ENCODE measurements around a stretch of chr18.

DNA sequence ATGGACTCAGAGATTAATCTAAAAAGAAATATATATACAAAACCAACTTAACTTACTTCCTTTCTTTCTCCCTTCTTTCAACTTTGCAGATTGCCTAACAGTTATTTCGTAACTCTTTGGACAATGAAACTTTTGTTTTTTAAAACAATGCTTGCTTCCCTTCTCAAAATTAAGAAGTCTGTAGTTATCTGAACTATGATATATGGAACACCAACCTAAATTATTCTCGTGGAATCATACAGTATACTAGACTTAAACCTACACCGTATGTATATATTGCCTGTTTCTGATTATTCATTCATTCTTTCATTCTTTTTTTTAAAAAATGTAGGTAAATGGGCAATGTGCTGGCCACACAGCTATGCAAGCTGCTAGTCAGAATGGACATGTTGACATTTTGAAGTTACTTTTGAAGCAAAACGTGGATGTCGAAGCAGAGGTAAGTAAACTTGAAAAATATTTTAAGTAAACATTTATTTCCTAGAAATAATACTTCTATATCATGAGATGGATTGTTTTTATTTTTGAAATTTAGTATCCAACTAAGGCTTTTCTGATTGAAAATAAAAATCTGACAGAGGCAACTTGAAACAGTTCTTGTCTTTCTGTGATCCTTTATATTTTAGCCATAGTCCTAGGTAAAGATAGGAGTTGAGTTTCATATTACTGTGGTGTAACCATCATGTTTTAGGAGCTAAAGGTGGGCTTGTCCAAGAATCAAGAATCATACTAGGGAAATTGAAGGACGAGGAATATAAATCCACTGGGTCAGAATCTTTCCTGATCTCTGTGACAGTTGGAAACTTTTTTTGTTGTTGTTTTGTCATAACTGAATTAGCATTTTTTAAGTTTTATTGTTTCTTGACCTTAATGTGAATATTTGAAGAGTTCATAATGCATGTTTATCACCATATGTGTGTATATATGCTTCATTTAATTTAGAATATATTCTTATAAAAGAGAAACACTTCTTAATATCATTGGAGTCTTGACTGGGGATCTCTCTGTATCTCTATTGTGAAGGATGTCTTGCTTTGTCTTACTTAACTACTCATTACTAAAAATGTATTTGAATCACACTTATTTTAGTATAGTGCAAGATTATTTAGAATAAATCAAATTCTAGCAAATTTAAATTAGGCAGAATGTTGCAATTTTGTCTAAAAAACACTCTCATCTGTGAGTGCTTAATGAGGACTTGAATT, 63.4 kb downstream of the MIB1 start:
- RRBS = no CpG with 5 or more reads among the region's 6 CpGs

- RRBS = no CpG with 5 or more reads among the region's 3 CpGs
These were observed 128.9 kb upstream of the GATA6 start for GRCh38 chr18:22040567-22040766.

- RRBS = no CpG with 5 or more reads among the region's 13 CpGs
These were observed 81.5 kb upstream of the GATA6 start for GRCh38 chr18:22087588-22088574.

- RRBS = 2% methylated on average over 21 of the region's 64 CpGs
These were observed 1.7 kb downstream of the GATA6 start for GRCh38 chr18:22170984-22171605.

- RRBS = no CpG with 5 or more reads among the region's 1 CpG
These were observed 9.8 kb downstream of the GATA6 start for GRCh38 chr18:22178915-22179762.

GRCh38 chr18:22191221-22191596, 21.8 kb downstream of the GATA6 start:
- RRBS = no CpG with 5 or more reads among the region's 5 CpGs

GRCh38 chr18:22223217-22224106, 54.1 kb downstream of the GATA6 start:
- RRBS = 2% methylated on average over 4 of the region's 15 CpGs

GRCh38 chr18:22314372-22314786, 103.3 kb downstream of the CTAGE1 start:
- RRBS = no CpG with 5 or more reads among the region's 3 CpGs

GRCh38 chr18:22559779-22560462, 142.2 kb upstream of the CTAGE1 start:
- RRBS = 2% methylated on average over 12 of the region's 44 CpGs

GRCh38 chr18:22609431-22610188, 191.9 kb upstream of the CTAGE1 start:
- RRBS = no CpG with 5 or more reads among the region's 9 CpGs

GRCh38 chr18:23231153-23232151, 96.2 kb downstream of the CABLES1 start:
- RRBS = 32% methylated on average over 2 of the region's 22 CpGs

- RRBS = no CpG with 5 or more reads among the region's 5 CpGs
These were observed 99.3 kb downstream of the CABLES1 start for GRCh38 chr18:23234479-23234992.

GRCh38 chr18:23260195-23261043, 125.1 kb downstream of the CABLES1 start:
- RRBS = no CpG with 5 or more reads among the region's 15 CpGs

DNA sequence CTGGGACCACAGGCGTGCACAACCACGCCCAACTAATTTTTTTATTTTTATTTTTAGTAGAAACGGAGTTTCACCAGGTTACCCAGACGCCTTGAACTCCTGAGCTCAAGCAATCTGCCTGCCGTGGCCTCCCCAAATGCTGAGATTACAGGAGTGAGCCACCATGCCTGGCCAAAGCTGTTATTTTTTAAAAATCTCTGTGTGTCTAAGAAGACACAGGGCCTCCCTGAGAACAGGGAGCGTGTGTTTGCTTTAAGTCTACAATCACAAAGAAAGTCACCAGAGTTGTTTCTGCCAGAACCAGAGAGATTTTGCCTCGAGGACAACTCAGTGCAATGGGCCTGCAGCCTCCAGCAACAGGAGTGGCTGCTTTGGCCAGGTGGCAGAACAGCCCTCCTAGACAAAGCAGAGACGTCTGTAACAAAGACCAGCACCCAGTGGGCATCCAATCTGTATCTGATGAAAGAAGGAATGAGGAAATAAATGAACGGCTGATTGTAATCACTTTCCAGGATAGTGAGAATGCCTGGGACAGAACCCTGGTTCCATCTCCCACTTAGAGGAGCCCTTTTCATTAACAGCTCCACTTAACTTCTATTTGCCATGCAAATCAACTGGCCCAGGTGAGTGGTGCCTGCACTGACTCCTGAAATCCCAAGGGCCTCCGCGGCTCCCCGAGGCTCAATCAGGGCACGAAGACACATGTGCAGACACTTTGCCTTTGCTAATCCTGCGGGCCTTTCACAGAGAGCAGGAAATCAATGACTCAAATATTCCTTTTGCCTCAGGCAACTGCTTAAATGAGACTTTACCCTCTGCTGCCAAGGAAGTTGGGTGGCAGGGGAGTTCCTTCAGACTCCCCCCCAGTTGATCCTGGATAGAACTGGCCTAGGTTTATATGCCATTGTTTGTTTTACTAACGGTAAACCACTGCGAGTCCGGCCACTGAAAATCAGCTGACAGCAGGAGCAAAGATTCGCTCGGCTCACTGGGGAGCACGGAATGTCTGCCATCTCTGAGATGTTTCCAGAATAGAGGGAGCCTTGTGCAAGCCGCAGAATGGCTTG, 146.5 kb downstream of the CABLES1 start:
- RRBS = no CpG with 5 or more reads among the region's 21 CpGs

GRCh38 chr18:23358657-23359222, 79.0 kb downstream of the TMEM241 start:
- RRBS = no CpG with 5 or more reads among the region's 10 CpGs

- RRBS = no CpG with 5 or more reads among the region's 7 CpGs
These were observed 67.3 kb downstream of the TMEM241 start for GRCh38 chr18:23370302-23370947.

DNA sequence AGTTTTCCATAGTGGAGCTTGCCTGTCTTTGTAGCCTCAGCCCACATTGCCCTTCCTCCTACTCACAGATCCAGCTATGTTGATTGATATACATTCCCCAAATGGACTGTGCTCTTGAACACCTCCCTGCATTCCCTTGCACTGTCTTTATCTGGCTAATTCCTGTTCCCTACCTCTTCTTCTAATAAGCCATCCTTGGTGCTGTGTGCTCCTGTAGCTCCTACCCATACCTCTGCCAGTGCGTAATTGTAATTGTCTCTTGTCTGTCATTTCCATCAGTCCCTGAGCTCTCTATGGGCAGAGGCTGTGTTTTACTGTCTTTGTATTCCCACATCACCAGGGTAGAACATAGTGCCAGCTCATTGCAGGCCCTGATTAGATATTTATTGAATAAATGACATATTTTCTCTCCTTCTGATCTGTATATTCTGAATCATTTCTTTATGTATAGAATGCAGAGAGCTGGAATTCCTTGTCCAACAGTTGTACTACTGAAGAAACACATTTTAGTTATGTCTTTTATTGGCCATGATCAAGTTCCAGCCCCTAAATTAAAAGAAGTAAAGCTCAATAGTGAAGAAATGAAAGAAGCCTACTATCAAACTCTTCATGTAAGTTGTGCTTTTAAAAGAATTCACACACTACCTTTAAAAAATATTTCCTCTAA, 21.5 kb downstream of the RIOK3 start:
- RRBS = no CpG with 5 or more reads among the region's 1 CpG

DNA sequence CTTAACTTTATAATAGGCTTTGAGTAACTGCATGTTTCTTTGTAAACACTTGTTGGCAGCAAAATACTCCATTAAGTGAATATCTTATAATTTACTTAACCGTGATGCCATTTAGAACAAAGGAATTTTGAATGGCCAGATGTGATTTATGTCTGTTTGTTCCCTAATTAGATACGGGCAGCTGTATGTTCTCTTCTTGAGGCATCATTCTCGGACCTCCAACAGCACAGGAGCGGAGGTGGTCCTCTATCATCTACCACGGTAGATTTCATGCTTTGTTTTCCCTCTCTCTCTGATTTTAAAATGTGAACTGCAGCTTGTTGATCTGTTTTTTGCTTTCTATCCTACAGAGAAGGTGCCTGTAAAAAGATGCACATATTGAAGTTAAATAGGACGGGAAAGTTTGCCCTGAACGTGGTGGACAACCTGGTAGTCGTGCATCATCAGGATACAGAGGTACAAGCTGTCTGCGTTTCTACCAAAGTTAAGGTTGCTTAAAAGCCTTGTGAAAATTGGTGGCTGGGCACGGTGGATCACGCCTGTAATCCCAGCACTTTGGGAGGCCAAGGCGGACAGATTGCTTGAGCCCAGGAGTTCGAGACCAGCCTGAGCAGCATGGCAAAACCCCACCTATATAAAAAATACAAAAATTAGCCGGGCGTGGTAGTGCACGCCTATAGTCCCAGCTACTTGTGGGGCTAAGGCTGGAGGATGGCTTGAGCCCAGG, 15.6 kb downstream of the RMC1 start:
- RRBS = no CpG with 5 or more reads among the region's 16 CpGs

GRCh38 chr18:23519954-23520731, 16.8 kb downstream of the RMC1 start:
- RRBS = no CpG with 5 or more reads among the region's 14 CpGs

DNA sequence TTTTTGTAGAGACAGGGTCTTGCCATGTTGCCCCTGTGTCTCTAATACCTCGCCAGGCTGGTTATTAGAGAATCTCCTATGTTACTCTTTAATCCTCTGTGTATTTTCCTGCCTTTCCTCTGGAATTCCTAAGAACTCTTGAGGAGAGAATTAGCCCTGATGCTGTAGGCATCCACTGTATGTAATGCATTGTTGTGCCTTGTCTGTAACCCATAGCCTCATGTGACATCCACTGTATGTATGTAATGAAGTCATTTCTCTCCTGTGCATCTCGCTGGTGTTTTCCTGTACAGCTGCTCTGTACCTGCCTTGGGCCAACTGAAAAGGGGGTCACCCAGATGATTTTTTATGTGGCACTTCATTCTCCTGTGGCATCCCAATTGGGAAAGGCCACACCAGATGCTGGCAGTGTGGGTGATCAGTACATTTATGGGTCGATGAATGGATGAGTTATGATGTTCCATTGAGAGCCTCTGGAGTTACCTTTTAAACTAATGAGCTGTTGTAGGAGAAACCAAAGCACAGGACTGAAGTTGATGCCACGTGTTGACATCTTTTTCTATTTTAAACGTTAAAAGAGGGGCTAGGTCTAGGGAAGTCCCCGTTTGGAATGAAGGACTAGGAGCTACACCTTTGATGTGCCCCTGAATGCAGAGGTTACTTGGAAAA, 22.6 kb downstream of the RMC1 start:
- RRBS = no CpG with 5 or more reads among the region's 6 CpGs